Measurements from ENCODE around the gene SLC35E1.

DNA sequence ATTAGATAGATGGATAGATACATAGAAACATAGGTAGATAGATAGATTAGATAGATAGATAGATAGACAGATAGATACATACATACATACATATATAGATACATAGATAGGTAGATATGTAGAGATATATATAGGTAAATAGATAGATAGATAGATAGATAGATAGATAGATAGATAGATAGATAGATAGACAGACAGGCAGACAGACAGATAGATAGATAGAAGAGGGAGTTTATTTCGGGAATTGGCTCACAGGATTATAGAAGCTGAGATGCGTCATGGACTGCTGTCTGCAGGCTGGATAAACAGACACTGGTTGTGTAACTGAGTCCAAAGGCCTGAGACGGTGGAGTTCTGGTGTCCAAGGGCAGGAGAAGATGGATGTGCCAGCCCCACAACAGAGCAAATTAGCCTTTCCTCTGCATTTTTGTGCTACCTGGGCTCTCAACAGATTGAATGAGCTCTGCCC lies 2.6 kb downstream of the CYP4F3 start:
- RRBS, result no CpG with 5 or more reads among the region's 3 CpGs

DNA sequence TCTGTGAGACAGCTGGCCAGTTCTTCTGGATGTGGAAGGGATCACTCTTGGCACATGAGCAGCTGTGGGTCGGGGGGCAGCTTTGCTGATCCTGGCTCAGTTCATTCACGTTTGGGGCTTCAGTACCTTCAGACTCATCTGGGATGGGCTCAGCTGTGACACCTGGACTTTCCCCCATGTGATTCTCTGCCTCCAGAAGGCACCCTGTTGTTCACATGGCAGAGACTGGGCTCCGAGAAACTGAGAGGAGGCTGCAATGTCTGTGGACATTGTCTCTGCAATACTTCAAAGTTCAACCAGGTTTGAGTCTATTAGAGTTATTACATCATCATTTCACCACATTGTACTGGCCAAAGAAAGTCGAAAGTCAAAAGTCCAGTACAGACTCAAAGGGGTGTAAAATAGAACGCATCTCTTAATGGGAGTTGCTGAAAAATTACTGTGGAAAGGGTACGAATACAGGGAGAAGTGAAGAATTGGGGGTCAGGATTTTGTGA lies 8.0 kb downstream of the CYP4F12 start:
- RRBS, result no CpG with 5 or more reads among the region's 6 CpGs

GRCh38 chr19:15869047-15869751 lies 28.7 kb downstream of the CYP4F2 start:
- RRBS, result no CpG with 5 or more reads among the region's 7 CpGs

GRCh38 chr19:16093486-16094037 lies 17.3 kb downstream of the TPM4 start:
- RRBS, result no CpG with 5 or more reads among the region's 8 CpGs

DNA sequence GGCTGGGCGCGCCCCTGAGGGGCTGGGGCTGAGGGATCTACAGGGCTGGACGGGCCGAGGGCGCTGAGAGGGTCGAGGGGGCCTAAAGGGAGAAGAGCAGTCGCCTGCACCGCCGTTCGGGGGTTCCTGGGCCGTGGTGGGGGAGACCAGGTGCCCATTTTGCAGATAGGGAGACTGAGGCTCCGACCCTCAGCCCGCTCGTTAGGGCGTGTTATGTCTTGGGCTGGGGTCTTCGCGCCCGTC lies 298 bp downstream of the RAB8A start:
- RRBS, result no CpG with 5 or more reads among the region's 18 CpGs

- RRBS, result 97% methylated on average over 7 of the region's 36 CpGs
These were observed 10.8 kb upstream of the HSH2D start for GRCh38 chr19:16132374-16133323.

- RRBS, result no CpG with 5 or more reads among the region's 12 CpGs
These were observed 2.4 kb downstream of the AP1M1 start for GRCh38 chr19:16199929-16200653.

DNA sequence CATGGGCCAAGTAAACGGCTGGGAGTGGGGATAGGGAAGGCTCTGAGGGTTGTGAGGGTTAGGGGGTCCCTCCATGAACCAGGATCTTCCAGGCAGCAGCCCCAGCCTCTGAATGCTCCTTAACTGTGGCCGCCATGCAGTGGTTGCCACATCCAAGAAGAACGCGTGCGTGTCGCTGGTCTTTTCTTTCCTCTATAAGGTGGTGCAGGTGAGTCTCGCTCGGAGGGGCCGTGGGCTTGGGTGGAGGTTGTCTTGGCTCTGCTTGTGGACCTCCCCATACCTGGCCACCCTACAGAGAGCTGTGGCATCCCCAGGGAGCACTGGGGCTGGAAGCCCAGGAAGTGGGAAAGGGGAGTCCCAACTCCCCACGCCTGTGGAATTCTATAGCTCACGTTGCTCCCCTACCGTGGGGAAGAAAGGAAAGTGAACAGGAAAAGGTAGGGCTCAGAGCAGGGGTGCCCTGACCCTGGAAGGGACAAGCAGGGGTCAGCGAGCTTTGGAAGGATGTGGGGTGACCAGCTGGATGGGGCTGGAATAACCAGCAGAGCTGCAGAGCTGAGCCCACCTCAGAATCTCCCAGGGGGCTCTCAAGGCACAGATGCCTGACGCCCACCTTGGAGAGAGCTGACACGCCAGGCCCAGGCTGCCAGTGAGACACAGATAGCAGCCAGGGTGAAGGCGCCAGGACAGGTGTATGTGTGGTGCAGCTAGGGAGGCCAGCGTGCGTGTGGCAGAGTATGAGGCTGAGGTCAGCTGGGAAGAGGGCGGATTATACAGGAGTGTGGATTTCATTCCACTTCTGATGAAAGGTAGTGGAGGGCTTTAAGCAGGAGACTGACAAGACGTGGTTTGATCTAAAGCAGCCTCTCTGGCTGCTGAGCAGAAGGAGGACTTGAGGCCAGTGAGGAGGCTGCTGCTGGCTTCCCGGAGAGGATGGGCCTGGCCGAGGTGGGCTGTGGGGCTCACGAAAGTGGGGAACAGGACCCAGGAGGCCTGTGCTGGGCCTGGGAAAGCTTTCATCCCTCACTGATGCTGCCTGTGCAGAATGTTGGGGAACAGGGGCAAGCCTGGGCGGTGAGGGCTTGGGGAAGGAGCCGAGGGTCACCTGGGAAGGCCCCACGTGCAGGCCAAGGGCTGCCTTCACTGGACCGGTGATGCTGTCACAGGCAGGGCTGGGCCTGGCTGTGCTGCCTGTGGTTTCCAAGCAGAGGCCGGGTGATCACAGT lies 8.9 kb downstream of the AP1M1 start:
- RRBS, result 99% methylated on average over 2 of the region's 28 CpGs

DNA sequence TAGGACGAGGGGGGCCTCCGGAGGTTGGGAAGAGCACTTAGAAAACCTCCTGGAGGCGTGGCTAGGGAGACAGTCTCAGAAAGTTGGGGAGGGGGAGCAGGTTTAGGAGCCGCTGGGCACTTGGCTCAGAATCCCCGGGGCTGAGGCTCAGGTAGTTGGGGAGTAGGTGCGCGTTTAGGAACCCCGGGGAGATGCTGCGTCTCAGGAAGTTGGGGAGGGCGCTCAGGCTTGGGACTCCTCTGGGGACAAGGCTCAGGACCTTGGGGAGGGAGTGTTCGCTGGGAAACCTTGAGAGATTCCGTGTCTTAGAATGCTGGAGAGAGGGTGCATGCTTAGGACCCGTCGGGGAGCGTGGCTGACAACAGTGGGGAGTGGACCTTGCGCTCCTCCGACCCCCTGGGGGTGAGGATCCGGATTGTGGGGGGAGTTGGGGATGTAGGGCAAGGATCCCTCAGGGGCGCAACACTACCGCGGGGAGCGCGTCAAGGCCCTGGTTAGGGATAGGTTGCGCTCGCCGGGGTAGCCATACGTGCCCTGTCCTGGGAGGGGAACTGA lies 1.7 kb downstream of the KLF2 start:
- RRBS, result 68% methylated on average over 5 of the region's 27 CpGs

DNA sequence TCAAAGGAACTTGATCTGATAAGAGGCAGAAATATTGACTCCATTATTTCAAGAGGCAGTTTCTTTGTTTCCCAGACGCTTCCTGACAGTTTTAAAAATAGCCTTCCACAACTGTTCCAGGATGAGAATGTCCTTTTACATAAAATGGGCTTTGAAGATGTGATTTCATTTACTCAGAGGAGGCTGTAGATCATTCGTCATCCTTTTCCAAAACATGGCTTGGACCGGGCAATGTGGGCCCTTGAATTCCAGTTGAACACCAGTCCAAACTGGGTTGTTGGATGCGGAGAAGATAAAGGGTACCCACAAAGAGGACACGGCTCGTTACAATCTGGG lies 23.2 kb downstream of the KLF2 start:
- RRBS, result no CpG with 5 or more reads among the region's 6 CpGs

- RRBS, result no CpG with 5 or more reads among the region's 13 CpGs
These were observed 34.6 kb downstream of the KLF2 start for GRCh38 chr19:16359033-16359732.

GRCh38 chr19:16360808-16361820 lies 36.5 kb downstream of the KLF2 start:
- RRBS, result no CpG with 5 or more reads among the region's 26 CpGs

GRCh38 chr19:16368817-16370314 lies 44.7 kb downstream of the KLF2 start:
- RRBS, result no CpG with 5 or more reads among the region's 36 CpGs

DNA sequence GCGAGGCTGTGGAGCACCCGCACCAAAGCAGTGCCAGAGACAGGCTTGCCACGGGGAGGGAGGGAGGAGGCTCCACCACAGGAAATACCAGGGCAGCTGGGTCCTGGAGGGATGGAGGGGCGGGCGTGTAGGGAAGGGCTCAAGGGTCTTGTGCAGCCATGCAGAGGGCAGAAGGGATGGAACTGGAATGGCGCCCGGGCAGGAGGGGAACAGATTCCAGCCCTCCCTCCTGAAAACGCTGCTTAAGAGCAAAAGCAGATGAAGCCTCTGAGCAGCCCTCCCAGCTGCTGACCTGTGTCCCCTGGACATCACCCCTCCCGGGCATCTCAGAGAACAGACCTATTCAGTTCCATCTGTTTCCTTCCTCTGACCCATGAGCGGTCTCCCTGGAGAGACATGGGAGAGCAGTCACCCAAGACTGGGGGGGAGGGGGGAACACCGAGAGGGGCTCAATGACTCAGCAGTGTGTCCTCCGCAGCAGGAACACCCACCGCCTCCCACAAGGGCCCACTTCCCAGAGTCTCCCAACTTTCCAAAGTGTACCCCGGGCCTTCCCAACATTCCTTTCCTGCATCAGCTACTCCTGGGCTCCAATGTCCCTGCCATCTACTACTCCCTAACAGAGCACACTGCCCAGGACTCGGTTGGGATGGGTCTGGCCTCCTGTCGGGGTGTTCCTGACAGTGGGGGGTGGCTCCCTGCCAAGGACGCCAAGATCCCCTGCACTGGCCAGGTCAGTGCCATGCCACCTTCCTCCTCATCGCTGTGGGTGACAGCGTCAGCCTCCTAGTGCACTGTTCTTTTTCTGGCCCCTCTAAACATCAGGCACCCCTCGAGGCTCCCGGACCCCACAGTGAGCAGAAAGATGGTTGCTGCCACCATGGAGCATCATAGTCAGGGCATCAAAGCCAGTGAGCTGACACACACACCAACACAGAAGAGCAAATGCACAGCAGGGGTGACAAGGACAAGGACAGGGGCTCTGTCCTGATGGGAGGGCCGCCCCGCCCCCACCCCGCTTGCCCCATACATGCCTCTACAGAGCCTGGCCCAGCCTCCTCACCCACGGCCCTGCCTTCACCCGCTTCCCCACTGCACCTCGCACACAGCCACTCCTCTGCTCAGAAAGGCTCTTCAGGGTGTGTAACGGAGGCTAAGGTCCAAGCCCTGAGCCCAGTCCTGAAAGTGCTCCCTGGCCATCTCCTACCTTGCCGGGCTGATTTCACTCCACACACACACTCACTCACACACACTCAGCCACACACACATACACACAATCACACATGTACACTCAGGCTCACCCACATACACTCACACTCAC lies 13.9 kb downstream of the EPS15L1 start:
- RRBS, result no CpG with 5 or more reads among the region's 29 CpGs

- RRBS, result no CpG with 5 or more reads among the region's 10 CpGs
These were observed 10.1 kb downstream of the EPS15L1 start for GRCh38 chr19:16461645-16462182.

GRCh38 chr19:16463758-16464372 lies 7.9 kb downstream of the EPS15L1 start:
- RRBS, result no CpG with 5 or more reads among the region's 9 CpGs

- RRBS, result no CpG with 5 or more reads among the region's 9 CpGs
These were observed 10.8 kb downstream of the CHERP start for GRCh38 chr19:16531566-16531805.

- RRBS, result no CpG with 5 or more reads among the region's 23 CpGs
These were observed 1.4 kb downstream of the CHERP start for GRCh38 chr19:16540733-16541434.

GRCh38 chr19:16572256-16572793 lies at the start of gene SLC35E1:
Gene SLC35E1 (minus strand): TSS chr19:16572415.
- RRBS, result 4% methylated on average over 34 of the region's 72 CpGs

- RRBS, result 100% methylated on average over 3 of the region's 19 CpGs
These were observed 13.7 kb upstream of the SLC35E1 start for GRCh38 chr19:16585598-16586592.

Measured in OVCAR3 (cell line).